ENCODE measurements around a stretch of chr5.

DNA sequence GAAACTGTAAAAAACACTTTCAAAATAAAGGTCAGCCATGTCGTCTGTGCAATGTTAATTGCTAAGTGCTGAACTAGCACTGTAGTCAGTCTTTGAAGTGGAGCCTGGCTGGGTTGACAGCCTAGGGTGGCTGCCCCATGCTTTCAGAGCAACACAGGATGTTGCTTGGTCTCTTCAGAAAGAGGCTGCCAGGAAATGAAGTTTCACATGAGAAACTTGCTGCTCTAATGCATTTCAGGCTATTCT lies 95.8 kb downstream of the HINT1 start:
- PRO-cap, 2 experiments = no peak in any of the 2 experiments

GRCh38 chr5:131209336-131210528 lies 39.0 kb downstream of the LYRM7 start:
- PRO-cap, 2 experiments = no peak in any of the 2 experiments

- PRO-cap, 2 experiments = no peak in any of the 2 experiments
These were observed 746 bp upstream of the CDC42SE2 start for GRCh38 chr5:131263196-131263418.

DNA sequence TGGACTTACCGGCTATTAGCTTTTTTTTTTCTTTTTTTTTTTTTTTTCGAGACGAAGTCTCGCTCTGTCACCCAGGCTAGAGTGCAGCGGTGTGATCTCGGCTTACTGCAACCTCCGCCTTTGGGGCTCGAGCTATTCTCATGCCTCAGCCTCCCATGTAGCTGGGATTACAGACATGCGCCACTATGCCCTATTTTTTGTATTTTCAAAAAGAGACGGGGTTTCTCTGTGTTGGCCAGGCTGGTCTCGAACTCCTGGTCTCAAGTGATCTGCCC lies 2.5 kb downstream of the CDC42SE2 start:
- PRO-cap, 2 experiments = no peak in any of the 2 experiments

GRCh38 chr5:131343983-131344416 lies 80.1 kb downstream of the CDC42SE2 start:
- PRO-cap, 2 experiments = no peak in any of the 2 experiments

DNA sequence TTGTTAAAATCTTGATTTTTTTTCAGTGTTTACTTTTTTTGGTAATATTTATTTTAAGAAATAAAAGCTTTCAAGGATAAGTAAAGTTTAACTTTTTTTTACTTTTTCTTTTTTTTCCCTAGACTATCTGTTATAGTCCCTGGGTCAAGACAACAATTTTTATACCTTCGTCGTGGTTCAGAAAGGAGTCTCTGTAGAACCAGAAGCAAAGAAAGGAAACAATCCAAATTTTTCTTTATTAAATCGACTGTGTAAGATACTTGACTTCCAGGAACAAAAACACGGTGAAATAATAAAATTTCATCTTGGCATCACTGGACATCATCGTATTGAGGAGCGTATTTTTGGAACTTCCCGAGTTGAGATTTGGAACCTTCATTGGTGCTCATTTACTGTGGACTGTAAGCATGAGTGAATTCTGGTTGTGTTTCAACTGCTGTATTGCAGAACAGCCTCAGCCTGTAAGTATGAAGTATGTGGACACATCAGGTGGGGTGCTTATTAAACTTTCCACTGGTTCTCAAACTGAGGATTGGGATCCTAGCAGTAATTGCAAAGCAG lies 95.3 kb downstream of the CDC42SE2 start:
- PRO-cap, 2 experiments = no peak in any of the 2 experiments

- PRO-cap, 2 experiments = no peak in any of the 2 experiments
These were observed 115.3 kb downstream of the CDC42SE2 start for GRCh38 chr5:131379065-131379551.

DNA sequence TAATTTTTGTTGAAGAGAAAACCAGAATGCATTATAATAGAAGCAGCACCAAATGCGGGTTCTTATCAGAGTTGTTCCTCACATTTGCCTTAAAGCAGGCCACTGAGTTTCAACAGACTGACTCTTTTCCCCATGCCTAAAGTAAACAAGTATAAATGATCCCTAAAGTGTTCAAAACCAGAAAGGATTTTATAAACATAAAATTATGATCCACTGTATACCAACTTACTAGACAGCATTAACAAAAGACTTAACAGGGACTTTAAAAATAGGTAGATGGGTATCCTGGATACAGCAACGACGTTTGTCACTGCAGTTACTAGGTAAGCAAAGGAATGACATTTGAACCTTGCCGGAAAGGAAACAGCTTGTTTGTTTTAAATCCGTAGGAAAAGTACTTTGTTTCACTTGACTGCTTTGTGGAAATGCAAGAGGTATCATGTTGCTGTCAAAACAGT lies 122.8 kb downstream of the CDC42SE2 start:
- PRO-cap, 2 experiments = no peak in any of the 2 experiments

DNA sequence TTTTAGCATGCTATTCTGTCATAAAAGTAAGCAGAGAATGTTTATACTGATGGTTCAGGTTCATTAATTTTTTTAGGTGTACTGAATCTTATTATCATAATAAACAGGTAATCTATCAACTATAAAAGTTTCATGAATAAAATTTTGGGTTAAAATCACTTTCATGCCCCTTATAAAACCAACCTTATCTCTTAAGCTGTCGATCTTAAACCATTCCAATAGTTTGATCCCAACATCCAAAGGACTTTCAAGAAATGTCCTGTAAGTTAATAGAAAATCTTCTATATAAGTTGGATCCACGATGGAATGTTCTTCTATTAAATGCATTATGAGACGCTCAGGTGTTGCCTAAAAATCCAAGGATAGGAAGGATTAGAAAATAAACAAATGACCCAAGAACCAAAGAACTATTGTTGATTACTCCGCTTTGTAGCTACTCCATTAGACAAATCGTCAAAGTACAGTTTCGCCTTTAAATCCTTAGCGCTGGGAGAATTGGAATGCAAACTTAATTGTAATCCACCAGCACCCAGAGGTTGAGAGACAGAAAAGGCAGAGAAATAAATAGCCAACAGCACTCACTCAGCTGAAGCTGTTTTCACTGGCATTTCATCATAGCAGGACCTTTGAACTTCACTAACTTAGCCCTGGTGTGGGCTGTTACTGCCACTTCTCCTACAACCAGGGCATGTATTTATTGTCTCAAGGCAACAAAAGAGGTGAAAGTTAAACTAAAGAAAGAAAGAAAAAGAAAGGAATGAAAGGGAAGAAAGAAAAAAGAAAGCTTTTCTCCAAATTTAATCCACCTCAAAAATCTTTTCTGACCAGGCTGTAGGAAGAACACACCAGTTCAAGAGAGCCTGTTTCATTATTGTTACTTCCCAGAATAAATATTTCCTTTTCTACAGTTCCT lies 136.5 kb downstream of the RAPGEF6 start:
- PRO-cap, 2 experiments = no peak in any of the 2 experiments

DNA sequence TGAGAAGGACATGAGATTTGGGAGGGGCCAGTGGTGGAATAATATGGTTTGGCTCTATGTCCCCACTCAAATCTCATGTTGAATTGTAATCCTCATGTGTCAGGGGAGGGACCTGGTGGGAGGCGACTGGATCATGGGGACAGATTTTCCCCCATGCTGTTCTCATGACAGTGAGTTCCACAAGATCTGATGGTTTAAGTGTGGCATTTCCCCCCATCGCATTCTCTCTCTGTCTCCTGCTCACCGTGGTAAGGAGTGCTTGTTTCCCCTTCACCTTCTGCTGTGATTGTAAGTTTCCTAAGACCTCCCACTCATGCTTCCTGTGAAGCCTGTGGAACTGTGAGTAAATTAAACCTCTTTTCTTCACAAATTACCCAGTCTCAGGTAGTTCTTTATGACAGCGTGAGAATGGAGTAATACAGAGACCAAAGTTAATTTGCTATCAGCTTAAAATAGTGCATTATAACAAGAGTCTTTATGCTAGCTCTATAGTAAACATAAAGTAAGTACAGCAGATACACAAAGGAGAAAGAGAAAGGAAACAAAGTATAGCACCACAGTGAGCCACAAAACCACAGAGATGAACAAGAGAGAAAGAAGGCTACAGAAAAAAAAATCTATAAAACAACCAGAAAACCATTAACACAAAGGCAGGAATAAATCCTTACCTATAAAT lies 39.8 kb downstream of the RAPGEF6 start:
- PRO-cap, 2 experiments = no peak in any of the 2 experiments

DNA sequence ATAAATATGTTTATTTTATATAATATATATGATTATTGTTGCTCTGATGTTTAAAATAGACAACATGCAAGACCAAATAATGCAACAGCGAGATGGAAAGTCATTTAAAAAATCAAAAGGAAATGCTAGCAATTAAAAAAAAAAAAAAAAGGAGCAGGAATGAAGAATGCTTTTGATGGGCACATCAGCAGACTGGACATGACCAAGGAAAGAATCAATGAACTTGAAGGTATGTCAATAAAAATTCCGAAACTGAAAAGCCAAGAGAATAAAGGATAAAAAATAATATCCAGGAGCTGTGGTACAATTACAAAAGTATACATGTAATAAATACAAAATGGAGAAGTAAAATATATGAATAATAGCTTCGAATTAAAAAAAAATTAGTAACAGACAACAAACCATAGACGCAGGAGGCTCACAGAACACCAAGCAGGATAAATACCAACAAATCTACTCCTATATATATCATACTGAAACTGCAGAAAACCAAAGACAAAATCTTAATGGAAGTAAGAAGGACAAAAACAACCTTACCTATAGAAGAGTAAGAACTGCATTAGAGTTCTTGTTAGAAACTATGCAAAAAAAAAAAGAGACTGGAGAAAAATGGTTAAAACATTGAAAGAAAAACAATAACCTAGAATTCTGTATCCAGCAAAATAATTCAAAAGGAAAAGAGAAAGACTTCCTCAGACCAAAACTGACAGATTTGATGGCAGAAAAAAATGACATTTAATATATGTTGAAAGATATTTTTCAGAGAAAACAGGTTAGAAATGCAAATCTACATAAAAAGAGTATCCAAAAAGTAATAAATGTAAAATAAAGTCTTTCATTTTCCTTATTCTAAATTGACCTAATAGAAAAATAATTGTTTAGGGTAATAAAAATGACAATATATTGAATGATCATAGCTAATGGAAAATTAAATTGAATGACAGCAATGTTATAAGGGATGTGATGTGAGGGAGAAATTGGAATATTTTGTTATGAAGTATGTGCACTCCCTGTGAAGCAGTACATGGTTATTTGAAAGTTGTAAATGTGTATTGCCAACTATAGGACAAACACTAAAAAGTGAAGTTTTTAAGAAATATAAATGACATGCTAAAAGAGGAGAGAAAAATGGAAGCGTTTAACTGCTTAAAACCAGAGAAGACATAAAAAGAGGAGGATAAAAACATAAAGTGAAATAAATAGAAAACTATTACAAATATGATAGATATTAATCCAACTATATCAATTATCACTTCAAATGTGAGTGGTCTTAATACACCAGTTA lies 54.0 kb upstream of the RAPGEF6 start:
- PRO-cap, 2 experiments = no peak in any of the 2 experiments

GRCh38 chr5:131732443-131732813 lies 64.4 kb downstream of the FNIP1 start:
- PRO-cap, 2 experiments = no peak in any of the 2 experiments

- PRO-cap, 2 experiments = no peak in any of the 2 experiments
These were observed 829 bp downstream of the MEIKIN start for GRCh38 chr5:131944571-131945096.

GRCh38 chr5:131974762-131975532 lies 29.5 kb upstream of the MEIKIN start:
- PRO-cap, 2 experiments = no peak in any of the 2 experiments

DNA sequence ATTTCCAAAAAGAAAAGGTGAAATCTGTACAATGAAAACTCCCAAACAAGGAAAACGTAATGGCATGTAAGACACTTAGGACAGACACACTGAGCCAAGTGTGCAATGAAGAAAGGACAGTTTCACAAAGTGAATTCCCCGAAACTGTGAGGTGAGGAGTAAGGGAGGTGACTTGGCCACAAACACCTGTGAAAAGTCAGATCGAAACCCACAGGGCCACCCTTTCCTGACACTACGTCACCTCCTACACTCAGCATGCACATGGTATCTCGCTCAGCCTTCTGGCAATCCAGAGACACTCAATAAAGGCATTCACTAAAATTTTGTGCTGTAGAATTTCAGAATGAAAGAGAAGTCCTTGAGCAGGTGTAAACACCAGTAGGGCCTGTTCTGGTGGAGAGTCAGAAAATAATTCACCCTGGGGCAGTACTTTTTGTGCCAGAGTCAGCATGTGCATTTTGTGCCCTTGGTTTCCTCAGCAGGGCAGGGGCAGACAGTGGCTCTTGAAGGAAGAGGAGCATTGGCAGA lies 8.8 kb upstream of the ACSL6 start:
- PRO-cap, 2 experiments = no peak in any of the 2 experiments

DNA sequence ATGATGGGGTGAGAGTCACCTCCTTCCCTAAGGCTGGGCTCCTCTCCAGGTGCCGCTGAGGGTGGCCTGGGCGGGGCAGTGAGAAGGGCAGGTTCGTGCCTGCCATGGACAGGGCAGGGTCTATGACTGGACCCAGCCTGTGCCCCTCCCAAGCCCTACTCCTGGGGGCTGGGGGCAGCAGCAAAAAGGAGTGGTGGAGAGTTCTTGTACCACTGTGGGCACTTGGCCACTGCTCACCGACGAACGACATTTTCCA lies 890 bp downstream of the CSF2 start:
- PRO-cap, 2 experiments = no peak in any of the 2 experiments

GRCh38 chr5:132099039-132099398 lies 25.4 kb downstream of the CSF2 start:
- PRO-cap, 2 experiments = no peak in any of the 2 experiments

GRCh38 chr5:132180145-132180589 lies 47.5 kb downstream of the P4HA2 start:
- PRO-cap, 2 experiments = no peak in any of the 2 experiments

DNA sequence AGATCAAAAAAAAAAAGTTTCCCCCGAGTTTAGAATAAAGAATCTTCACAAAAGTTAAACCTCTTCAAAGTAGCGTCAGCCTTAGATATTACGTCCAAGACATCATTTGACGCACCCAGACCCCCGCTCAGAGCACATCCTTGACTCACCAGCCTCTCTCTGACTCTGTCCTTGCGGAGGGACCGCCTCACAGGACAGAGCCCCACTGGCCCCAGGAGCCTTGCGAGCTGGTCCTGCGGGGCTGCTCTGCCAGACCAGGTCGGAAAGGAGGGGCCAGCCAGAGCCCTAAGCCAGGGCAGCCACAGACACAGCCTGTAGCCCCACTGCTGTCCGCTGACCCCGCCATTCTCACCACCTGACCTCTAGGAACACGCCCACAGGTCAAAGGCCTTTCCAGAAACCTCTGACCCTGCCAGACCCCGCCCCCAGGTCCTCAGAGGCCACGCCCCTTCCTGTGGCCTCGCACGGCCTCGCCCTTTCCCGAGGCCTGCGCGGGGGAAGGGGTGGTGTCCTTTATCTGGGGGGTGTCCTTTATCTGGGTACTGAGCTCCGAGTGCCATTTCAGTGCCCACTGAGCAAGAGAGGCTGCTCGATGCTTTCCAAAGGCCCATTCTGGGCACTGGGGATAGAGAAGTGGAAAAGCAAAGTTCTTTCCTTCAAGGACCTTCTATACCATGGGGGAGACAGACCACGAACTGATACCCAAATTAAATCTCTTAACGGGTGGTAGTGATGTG lies 46.7 kb downstream of the P4HA2 start:
- PRO-cap, 2 experiments = no peak in any of the 2 experiments

- PRO-cap, 2 experiments = no peak in any of the 2 experiments
These were observed 8.3 kb downstream of the P4HA2 start for GRCh38 chr5:132219417-132219622.

Data from psoas muscle (tissue), 2 donors.